Helper T cell (primary cell): ENCODE results near the gene TMEM72.

- PRO-cap, 2 experiments: no peak in any of the 2 experiments
Observed at GRCh38 chr10:42796225-42797467, 14.1 kb downstream of the BMS1 start.

GRCh38 chr10:42798178-42798808 is 15.7 kb downstream of the BMS1 start:
- PRO-cap, 2 experiments: no peak in any of the 2 experiments

- PRO-cap, 2 experiments: no peak in any of the 2 experiments
Observed at GRCh38 chr10:43169920-43170893, 32.0 kb downstream of the CSGALNACT2 start.

DNA sequence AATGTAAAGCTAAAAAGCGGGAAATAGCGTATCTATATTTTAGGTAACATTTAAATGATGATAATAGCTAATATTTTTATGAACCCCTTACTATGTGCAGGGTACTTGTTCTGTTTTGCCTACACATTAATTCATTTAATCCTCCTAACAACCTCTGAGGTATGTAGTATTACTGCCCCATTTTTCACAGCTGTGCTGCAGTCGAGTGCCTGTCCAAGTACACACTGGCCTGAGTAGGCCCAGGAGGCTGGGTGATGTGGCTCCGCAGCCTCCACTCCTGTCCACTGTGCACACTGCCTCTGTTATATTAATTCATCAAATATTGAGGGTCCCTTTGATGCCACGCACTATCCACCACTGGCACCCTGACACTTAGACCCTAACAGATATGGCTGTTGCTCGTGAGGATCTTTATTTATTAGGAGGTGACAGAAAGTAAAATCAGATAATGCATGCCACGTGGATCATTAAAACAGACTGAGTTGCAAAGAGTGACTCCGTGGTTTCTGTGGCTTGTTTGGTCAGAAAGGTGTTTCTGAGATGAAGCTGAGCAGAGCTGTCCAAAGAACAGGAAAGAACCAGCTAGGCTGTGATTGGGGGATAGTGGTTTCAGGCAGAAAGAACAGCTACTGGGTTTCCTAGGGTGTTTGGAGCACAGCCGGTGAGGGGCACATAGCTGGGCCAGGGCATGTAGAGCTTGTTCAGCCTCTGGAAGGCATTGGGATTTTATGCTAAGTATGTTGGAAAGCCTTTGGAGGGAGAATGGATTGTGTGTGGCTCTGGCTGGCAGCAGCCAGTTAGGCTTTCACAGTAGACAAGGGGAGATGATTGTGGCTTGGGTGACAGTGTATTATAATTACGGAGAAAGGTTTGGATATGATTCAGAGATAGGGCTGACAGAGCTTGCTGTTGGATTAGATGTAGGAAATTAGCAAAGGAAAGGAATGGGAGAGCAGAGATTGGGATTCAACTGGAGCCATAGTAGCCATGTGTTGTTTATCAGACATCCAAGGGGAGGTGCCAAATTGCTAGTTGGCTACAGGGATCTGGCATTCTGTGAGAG is 34.4 kb downstream of the CSGALNACT2 start:
- PRO-cap, 2 experiments: no peak in any of the 2 experiments

- PRO-cap, 2 experiments: no peak in any of the 2 experiments
Observed at GRCh38 chr10:43192921-43193384, 54.7 kb downstream of the CSGALNACT2 start.

DNA sequence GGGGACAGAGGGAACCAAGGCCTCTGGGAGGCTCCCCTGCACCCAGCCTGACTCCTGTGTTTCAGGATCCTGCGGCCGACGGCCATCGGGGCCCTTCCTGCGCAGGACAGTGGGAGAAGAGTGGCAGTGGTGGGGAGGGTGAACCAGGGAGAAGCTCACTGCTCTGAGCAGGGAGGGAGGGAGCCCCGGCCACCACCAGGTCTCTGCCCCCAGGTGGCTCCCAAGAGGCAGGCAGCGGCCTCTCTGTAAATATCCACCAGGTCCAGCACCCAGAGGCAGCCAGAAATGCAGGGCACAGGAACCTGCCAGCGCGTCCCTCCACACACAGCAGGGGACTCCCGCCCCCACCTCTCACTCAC is 1.1 kb downstream of the RASGEF1A start:
- PRO-cap, 2 experiments: no peak in any of the 2 experiments

- PRO-cap, 2 experiments: no peak in any of the 2 experiments
Observed at GRCh38 chr10:43384965-43385694, 13.7 kb downstream of the FXYD4 start.

- PRO-cap, 2 experiments: no peak in any of the 2 experiments
Observed at GRCh38 chr10:43391345-43392081, 17.5 kb downstream of the HNRNPF start.

DNA sequence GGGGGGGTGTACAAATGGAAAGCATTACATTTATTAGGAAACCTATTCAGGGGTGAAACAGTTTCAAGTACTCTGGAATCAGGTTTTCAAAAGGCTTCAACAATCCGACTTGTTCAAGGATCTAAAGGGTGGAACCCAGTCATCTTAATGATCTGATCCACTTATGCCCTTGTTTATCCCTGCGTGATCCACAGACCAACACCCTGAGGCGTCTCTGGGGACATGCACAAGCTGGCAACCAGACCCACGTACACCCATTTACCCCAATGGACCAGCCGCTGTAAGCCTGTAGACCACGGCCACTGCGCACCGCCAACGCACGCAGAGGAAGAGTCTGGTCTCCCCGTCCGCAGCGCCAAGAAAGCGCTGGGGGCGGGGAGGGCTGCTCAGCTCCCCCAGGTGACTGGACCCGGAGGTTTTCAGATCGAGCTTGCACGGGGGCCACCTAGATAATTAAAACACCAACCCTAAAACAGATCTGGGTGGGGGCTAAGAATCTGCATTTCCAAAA is 13.3 kb downstream of the HNRNPF start:
- PRO-cap, 2 experiments: peak in 1 of 2 experiments; most common minus-strand start position 265 of the sequence (in 1)

GRCh38 chr10:43407089-43407455 is 1.9 kb downstream of the HNRNPF start:
- PRO-cap, 2 experiments: peak in 1 of 2 experiments; most common plus-strand start chr10:43407249 (in 1); most common minus-strand start chr10:43407185 (in 1)

GRCh38 chr10:43408037-43408661 is 837 bp downstream of the HNRNPF start:
- PRO-cap, 2 experiments: peak in 2 of 2 experiments; most common plus-strand start chr10:43408291 (in 1); most common minus-strand start chr10:43408470 (in 2)

DNA sequence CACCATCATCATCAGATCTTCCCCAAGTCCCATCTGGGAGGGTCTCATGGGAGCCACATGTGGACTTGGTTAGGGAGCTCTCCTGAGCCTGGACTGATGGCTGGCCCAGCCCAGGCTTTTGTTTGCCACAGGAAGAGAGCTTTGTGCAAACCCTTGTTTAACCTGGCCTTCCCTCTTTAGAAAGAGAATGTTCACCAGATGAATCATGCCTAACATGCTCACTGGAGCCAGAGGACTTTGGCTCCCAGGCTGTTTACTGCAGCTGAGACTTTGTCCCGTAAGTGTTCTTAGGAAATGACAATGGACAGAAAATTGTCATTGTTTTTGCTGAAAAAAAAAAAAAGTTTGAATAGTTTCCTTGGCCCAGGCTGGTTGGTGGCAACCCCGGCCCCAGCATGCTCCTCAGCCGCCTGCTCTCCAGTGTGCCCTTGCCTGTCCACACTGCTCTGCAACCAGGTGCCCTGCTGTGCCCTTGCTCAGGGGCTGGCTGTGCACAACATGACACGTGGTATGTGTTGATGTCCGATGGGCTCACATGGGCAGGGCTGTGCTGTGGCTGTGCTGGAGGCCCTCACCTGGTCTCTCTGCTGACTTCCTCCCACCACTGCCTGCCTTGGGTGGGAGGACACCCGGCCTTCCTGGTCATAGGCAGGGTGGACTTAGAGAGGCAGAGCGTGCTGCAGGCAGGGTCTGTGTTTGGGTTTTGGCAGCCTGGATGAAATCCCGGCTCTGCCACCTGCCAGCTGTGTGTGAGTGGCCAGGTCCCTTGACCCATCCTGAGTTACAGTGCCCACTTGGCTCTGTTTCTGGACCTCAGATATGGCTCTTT is 215.4 kb upstream of the ZNF32 start:
- PRO-cap, 2 experiments: no peak in any of the 2 experiments

GRCh38 chr10:43870708-43871497 is 222.2 kb upstream of the ZNF32 start:
- PRO-cap, 2 experiments: no peak in any of the 2 experiments

- PRO-cap, 2 experiments: no peak in any of the 2 experiments
Observed at GRCh38 chr10:43950972-43951171, 302.2 kb upstream of the ZNF32 start.

- PRO-cap, 2 experiments: no peak in any of the 2 experiments
Observed at GRCh38 chr10:44249343-44250137, 135.4 kb downstream of the CXCL12 start.

DNA sequence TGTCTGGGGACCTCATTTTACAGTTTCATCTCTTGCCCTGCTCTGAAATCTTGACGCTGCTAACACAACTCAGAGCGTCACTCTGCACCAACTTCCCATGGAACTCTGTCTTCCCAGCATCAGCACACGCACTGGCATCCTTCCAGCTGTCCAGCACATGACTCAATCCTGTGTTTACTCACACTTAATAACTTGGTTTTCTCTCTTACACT is 131.1 kb downstream of the CXCL12 start:
- PRO-cap, 2 experiments: no peak in any of the 2 experiments

DNA sequence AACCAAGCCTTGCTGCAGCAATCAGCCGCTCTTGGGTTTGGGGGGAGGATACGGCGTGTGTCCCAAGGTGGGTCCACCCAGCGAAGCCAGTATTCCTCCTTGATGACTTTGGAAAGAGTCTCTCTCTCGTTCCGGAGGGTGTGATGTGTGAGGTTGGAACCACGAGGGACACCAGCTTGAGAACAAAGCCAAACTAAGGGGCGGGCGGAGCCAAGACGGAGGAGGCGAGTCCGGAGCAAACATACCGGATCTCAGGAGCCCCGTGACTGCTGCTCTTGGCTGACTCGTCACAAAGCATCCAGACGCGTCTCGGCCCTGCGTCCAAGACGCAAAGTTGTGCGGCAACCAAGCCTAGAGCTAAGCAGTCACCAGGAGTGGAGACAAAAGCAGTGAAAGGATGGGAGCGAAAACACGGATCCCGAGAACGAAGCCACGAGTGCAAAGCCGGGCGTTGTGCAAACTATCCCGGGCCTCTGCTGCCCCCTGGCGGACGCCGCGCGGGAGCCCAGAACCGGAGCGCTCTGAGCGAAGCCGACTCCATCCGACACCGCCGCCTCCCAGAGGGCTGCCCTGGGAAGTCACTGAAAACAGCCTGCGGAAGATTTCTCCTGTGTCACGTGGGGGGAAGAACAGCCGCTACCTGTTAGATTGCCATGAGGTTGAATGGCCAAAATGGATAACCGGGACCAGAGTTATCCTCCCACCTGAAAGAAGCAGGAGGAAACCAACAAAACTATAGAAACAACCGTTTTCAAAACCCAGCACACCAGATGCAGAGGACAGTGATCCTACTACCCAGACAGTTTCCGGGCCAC is 46.4 kb upstream of the TMEM72 start:
- PRO-cap, 2 experiments: no peak in any of the 2 experiments

DNA sequence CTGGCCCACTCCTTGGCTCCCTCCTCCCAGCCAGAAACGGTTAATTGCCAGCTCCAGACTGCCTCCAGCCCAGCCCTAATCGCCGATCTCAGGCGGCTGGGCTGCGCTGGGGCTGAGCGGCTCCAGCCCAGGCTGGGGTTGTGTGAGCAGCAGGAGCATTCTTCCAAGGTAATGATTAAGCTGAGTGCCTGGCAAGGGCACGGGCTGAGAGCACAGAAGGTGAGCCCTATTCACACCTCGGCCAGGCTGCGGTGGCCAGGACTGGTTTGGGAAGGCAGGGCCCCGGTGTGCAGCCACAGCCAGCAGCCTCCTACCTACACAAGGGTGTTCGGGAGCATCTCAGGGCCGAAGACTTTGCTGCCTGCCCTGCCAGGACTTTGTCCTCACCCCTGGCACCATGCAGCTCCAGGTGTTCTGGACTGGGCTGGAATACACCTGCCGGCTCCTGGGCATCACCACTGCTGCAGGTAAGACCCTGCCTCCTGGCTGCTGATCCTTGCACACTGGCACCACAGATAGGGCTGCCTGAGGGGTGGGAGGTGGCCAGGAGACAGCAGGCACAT is at the start of gene TMEM72:
Gene TMEM72, plus strand, starts transcription at position 222 of the 563 bp plus-strand sequence.
- PRO-cap, 2 experiments: no peak in any of the 2 experiments

DNA sequence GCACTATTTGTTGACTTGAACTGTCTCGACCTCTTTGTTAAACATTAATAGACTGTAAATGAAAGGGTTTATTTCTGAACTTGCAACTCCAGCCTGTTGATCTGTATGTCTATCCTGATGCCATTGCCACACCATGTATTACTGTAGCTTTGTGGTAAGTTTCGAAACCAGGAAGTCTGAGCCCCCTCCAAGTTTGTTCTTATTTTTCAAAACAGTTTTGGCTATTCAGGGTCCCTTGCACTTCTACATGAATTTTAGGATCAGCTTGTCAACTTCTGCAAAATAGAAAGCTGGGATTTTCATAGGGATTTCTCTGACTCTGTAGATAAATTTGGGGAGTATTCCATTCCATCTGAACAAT is 19.5 kb upstream of the RASSF4 start:
- PRO-cap, 2 experiments: no peak in any of the 2 experiments

DNA sequence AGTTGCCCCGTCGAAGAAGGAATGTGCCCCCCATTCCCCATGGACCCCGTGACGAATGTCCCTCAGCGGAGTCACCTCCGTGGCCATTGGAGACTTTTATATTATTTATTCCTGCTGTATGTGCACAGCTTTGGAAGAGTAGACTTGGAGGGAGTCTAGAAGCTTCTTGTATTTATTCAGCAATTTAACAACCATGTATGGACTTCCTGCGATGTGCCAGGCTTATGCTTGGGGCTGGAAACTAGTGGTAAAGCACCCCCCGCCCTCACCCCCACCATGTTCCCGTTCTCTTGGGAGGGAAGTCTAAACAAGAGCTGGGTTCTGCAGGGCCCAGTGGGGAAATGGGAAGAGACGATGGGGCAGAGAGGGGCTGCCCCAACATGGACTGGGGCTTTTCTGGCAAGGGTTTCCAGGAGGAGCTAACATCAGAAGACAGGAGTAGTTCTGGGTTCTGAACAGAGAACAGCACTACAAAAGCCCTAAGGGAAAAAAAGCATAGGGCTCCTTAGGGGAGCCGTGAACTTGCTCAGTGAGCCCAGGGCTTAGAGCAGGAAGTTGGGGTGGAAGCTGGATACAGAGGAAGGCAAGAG is 8.0 kb downstream of the RASSF4 start:
- PRO-cap, 2 experiments: no peak in any of the 2 experiments